Thoracic aorta endothelial cell (primary cell): ENCODE results near the genes PAFAH1B1, CCDC92B, OR1A2 and OR1A1.

- CAGE, long polyA plus RNA: no peak
Observed at GRCh38 chr17:2367040-2367564, 29.8 kb downstream of the SGSM2 start.

DNA sequence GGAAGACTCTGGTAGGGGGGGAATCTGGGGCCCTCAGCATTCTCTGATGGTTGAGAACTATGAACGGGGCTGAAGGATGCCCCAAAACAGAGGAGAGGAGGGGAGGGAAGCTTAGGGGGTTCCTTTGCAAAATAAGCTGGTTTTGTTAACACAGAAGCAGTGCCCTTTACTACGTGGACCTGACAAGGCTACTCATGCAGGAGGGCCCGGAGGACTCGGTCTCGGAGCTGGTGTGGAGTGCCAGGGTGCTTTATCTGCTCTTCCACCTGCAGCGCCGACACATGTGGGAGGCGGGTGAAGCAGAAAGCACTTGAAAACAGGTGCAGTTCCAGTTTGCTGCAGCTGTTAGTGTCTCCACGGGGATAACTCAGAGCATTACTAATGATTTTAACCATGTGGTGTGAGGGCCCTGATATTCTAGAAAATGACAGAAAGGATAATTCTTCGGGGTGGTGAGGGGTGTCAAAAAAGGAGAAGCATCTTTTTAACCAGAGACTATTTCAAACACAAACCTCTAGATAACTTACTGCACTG, 35.0 kb upstream of the MNT start:
- CAGE, long polyA plus RNA: no peak

GRCh38 chr17:2453227-2453636, 52.4 kb upstream of the MNT start:
- CAGE, long polyA plus RNA: no peak

DNA sequence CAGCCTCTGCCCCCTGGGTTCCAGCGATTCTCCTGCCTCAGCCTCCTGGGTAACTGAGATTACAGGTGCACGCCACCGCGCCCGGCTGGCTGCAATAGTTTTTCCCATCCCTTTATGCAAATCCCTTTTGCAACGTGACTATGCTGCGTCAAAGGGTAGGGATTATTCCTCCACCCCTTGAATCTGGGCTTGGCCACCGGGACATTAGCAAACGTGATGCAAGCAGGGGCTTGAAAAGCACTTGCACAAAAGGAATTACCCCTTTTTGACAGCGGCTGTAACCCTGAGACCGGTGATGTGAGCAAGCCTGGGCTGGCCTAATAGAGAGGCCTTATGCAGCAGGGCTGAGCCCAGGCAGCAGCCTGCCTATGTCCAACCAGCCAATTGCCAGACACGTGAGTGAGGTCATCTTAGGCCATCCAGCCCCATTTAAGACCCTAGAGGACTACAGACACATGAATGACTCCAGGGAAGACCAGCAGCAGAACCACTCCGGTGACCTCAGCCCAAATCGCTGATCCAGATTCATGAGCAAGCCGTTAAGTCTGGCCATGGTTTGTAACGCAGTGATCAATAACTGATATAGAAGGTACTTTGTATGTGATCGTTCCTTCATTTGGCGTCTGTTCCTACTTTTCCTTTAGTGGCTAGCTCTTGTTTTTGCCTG, 30.3 kb upstream of the PAFAH1B1 start:
- CAGE, long polyA plus RNA: no peak

DNA sequence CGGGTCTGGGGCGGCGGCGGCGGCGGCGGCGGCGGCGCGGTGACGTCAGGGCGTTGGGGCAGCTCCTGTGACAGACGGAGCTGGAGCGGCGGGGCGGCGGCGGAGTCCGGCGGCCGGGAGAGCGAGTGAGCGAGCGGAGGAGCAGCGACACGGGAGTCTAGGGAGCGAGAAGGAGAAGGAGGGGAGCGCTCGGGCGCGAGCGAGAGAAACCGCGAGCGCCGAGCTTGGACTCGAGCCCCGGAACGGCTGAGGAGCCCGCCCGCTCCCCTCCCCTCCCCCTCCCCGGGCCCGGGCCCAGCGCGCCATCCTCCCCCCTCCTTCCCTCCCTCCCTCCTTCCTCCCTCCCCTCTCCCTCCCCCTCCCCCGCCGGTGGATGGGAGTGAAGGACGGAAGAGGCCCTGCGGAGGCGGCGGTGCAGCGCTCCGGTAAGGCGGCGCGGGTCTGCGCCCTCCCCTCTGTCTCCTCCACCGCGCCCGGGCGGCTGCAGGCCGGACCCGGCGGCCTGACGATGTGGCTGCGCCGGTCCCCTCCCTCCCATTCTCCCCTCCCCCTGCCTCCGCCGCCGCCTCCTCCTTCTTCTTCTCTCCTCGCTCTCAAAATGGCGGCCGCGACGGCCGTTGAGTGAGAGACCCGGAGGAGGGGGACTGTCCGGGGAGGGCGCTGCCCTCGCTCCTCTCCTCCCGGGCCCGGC, at the start of gene PAFAH1B1:
Gene PAFAH1B1 (plus strand): TSS at position 73 of the 691 bp plus-strand sequence.
- CAGE, long polyA plus RNA: no peak

DNA sequence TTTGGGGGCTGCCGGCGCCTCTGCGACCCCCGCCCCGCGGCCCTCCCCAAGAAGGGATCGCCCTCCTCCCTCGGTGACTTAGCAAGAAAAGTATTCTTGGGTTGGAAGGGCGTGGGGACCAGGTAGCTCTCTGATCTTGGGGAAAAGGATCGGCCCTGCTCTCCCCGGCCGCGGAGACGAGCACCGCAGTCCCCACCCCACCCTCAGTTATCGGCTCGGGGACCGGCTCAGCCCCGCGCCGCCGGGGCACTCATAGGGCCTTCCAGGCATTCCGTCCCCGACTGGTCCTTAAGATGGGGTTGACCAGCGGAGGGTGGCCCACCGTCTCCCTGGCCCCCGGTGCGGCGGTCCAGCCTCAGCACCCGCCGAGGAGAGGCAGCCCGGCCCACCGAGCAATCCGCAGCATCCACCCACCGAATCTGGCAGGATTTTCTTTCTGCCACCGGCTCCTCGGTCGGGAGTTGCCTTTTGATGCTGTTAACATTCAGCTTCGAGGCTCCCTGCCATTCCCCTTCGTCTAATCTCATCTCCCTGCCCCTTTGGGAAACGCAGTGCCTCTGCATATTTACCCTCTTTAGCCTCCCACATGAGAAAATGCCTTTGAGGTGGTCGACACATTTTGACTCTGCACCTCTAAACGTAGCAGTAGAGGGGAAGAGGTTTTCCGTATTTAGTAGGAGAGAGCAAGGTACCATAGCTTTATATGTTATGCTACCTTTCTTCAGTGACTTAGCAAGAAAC, 989 bp downstream of the PAFAH1B1 start:
- CAGE, long polyA plus RNA: no peak

DNA sequence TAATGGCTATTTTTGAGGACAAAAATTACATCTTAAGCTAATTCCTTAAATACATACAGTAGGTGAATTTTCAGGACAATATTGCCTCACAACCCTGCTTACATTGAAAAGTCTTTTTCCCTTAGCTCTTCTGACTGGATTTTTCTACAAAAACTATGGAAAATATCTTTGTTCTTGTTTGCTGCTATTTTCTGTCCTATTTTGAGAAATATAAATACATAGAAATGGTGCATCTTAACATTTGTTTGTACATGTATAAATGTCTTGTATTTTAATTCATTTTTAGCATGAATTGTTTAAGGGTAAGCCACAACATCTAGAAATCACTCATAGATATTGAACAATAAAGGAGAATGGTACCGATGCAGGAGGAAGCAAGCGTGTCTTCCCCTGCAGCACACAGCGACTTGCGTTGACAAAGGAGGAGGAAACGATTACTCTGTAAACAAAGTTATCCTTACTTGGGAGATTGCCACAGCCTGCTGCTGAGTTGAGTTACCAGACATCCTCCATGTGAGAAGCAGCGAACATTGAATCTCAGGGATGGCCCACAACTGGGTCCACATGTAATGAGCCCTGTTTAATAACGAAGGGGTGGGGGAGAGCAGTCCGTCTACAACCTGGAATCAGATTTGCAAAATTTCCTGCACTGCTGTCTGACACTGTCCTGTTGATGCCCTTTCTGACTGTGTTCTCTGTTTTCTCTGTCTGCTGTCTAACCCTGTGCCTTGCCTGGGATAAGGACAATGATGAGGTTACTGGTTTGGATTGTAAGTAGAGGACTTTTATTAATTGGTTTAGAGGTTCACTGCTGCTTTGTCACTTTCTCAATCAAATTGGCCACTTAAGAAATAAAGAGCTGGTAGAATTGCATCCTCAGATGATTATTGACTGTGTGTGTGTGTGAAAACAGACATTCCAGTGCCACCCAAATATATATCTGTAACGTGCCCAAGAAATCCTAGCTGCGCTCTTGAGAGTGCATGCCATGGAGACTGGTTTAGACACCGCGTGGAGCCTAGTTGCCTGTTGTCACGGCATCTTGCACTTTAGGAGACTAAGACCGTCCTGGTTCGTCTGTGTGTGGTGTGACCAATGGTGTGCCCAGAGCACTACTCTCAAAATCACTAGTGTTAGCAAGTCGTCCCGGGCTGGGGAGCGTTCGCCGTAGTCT, 27.5 kb downstream of the CLUH start:
- CAGE, long polyA plus RNA: no peak

GRCh38 chr17:2691346-2692173, 20.0 kb downstream of the CLUH start:
- CAGE, long polyA plus RNA: no peak

- CAGE, long polyA plus RNA: no peak
Observed at GRCh38 chr17:2700238-2700977, 11.2 kb downstream of the CLUH start.

- CAGE, long polyA plus RNA: no peak
Observed at GRCh38 chr17:2749294-2750377, at the start of gene CCDC92B. Gene CCDC92B (minus strand): TSS chr17:2749652.

DNA sequence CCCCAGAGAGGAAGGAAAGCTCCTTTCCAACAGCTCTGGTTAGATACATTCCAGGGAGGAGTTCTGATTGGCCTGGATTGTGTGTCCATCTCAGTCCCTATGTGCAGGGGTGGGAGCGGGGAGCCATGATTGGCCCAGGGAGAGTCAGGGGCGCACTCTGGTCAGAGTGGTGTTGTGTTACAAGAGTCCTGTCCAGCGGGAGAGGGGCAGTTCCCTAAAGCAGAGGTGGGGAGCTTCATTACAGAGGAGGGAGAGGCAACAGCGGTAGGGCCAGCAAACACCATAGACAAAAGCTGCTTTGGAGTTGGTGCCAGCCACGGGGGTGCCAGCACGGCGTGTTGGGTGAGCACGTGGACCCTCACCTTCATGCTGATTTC, 75.0 kb downstream of the RAP1GAP2 start:
- CAGE, long polyA plus RNA: no peak

GRCh38 chr17:2996250-2996616, 67.2 kb downstream of the OR1D5 start:
- CAGE, long polyA plus RNA: no peak

DNA sequence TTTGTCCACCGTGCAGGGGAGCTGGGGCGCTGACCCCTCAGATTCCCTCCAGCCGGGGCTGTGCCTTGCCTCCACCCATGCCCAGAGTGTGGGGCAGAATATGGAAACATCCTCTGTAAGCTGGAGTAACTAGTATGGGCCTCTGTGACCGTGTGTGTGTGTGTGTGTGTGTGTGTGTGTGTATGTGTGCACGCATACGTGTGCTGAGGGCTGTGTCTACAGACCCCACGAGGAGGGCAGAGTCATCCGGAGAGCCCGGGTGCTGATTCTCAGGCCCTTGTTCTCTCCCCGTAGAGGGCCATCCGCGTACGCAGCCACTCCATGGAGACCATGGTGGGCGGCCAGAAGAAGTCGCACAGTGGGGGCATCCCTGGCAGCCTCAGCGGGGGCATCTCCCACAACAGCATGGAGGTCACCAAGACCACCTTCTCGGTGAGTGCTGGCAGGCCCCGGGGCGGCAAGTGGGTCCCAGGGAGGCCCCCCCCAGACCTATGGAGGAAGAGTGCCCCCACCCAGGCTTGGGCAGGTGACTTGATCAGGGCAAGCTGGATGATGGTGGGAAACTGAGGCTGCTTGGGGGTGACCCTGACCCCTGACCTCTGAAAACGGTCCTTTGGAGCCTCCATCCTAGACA, 45.5 kb downstream of the OR1D5 start:
- CAGE, long polyA plus RNA: no peak

GRCh38 chr17:3197260-3197681, at the start of gene OR1A2:
Gene OR1A2 (plus strand): TSS chr17:3197519.
- CAGE, long polyA plus RNA: no peak

GRCh38 chr17:3207489-3207741, at the start of gene OR1A1:
Gene OR1A1 (plus strand): TSS chr17:3207667.
- CAGE, long polyA plus RNA: no peak

DNA sequence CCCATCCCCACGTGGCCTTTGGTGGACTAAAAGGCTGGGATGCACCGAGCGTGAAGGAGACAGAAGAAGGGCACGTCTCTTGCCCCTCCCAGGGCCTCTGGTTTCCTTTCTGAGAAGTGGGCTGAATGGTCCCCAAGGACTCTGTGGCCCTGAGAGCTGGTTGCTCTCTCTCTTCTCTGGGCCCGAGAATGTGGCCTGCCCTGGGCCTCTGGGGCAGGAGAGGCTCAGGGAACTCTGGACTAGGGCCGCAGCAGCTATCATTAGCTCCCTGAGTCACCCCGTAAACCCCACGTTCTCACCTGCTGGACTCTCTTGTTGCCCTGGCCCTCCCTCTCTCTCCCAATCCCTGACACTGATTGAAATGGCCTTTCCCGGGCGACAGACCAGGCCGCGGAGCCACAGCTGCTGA, 775 bp downstream of the TRPV3 start:
- CAGE, long polyA plus RNA: no peak

GRCh38 chr17:3657829-3658893, 10.2 kb downstream of the TAX1BP3 start:
- CAGE, long polyA plus RNA: no peak

DNA sequence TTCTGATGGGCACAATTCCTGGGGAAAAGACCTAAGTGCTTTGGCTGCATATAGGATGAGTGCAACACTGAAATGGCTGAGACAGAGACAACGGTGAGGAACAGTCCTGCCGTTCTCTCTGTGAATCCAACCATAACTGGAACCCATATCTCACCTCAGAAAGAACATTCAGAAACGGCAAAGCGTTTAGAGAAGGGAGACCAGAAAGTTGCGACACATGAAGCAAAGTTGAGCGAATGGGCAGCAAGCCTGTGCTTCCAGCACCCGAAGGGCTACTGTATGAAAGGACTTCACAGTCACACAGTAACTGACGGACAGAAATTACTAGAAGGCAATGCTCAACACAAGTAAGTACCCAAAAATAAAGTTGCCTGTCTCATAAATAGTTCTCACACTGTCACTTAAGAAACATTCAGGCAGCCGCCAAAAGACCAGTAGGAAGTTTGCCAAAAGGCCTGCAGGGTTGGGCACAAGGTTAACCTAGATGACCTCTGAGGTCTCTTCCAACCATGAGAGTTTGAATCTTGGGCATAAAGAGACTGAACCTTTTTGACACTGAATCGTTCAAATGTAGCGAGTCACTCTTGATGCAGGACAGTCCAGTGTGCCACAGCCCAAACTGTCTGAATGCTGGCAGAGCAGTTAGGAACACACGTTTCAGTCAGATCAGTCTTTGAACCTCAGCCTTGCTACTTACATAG, 10.6 kb downstream of the NCBP3 start:
- CAGE, long polyA plus RNA: no peak

GRCh38 chr17:3888220-3888993, 4.4 kb downstream of the CAMKK1 start:
- CAGE, long polyA plus RNA: no peak

- CAGE, long polyA plus RNA: no peak
Observed at GRCh38 chr17:3913881-3914940, 2.1 kb downstream of the P2RX1 start.